Tibial artery (tissue), 1 donor: ENCODE measurements around the gene C9orf64.

DNA sequence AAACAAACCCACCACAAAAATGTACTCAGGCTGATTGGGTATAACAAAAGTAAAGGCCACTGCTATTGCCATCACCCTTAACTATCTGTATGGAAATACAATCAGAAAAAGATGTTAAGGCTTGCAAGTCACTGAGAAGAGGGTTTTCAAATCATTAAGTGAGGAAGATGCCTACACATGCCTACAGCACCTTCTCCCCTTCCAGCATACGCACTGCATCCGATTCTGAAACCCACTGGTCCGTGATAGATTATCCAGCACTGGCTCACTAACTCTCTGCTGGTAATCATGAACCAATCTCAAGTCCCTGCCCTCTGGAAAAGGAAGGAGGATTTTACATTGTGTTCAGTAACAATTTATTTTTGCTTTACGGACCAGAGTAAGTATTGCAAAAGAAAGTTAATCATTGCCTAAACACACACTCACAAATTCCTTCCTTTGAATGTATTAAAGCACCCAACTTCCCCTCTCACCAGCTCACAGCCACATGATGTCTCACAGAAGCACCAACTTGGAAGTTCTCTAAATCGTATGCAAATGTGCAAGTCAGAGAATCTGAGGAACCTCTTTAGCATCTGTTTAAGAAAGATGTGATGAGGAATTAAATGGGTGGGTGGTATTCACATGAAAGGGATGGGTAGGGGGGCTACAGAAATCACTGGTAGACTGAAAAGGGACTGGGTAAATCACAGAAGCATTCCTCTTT lies 8.6 kb downstream of the GNAQ start:
- PRO-cap = no peak

- PRO-cap = no peak
Measured at GRCh38 chr9:78278290-78278906, 18.5 kb upstream of the PSAT1 start.

- PRO-cap = bidirectional peak, plus-strand start at chr9:79573171, minus-strand start at chr9:79573116
Measured at GRCh38 chr9:79572951-79573669, 1.3 kb downstream of the TLE4 start.

- PRO-cap = no peak
Measured at GRCh38 chr9:79623649-79624534, 52.1 kb downstream of the TLE4 start.

- PRO-cap = no peak
Measured at GRCh38 chr9:79666866-79667440, 95.2 kb downstream of the TLE4 start.

DNA sequence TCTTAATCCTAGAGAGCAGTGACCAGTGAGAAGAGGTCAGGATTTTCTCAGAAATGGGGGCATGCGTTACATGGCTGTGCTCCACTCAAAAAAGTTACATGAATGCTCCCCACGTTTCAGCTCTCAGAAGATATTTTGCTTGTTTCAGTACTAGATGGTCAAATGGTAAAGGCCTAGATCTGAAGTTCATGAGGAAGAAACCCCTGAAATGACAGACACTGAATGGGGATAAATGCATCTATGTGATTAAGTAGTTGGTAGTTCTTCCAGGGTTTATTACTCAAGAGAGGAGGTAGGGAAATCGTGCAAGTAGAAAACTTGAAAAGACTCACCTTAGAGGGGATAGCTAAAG lies 98.0 kb downstream of the TLE4 start:
- PRO-cap = no peak

DNA sequence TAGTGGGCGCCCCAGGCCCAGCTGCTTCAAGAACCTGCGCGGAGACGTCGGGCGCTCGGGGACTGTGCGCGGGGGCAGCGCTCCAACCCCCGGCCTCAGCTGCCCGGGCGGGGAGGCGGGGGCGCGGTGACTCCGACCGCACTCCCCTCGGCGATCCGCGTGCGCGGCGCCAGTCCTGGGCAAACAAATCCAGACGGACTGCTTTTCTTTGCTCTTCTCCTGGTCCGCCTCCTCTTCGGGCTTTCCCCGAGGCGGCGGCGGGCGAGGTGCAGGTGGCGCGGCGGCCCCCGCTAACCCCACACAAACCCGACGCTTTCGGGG lies 926 bp downstream of the TLE1 start:
- PRO-cap = no peak

DNA sequence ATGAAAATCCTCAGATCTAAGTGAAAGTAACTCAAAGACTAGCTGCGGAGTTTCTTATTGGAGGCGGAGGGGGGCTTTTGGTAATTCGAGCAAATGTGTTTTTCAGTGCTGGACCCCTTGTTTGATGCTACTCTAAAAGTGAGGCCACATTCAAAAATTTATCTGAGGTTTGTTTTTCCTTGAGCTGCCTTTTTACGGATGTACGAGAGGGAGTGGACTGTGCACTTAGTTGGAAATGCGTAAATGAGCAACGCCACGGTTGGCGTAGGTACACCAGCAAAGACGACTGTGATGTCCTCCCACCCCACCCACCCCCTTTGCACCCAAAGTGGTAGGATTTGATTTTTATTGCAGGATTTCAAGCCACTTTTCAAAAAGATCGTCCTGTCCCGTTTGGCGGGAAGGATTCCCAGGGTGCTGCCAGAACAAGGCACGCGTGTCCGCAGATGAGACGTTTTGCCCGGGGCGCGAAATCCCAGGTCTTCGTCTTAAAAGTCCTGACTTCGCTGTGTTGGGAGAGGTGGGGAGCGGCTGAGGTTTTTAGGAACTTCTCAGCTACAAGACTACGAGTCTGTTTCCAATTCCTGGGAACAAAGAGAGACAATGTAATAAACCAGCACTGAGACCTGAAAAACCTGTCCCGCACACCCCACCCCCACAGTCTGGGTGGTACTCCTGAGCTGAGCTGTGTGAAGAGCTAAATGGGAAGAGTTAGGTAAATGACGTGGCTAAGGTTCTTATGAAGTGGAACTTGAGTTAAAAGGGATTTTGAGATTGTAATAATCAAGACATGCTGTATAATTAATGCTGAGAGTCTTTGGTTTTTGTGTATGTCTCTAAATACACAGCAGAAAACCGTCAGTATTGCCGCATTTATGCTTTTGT lies 1.0 kb upstream of the TLE1 start:
- PRO-cap = unidirectional peak, plus-strand start at position 423 of the sequence

GRCh38 chr9:81720447-81721076 lies 31.2 kb upstream of the TLE1 start:
- PRO-cap = no peak

DNA sequence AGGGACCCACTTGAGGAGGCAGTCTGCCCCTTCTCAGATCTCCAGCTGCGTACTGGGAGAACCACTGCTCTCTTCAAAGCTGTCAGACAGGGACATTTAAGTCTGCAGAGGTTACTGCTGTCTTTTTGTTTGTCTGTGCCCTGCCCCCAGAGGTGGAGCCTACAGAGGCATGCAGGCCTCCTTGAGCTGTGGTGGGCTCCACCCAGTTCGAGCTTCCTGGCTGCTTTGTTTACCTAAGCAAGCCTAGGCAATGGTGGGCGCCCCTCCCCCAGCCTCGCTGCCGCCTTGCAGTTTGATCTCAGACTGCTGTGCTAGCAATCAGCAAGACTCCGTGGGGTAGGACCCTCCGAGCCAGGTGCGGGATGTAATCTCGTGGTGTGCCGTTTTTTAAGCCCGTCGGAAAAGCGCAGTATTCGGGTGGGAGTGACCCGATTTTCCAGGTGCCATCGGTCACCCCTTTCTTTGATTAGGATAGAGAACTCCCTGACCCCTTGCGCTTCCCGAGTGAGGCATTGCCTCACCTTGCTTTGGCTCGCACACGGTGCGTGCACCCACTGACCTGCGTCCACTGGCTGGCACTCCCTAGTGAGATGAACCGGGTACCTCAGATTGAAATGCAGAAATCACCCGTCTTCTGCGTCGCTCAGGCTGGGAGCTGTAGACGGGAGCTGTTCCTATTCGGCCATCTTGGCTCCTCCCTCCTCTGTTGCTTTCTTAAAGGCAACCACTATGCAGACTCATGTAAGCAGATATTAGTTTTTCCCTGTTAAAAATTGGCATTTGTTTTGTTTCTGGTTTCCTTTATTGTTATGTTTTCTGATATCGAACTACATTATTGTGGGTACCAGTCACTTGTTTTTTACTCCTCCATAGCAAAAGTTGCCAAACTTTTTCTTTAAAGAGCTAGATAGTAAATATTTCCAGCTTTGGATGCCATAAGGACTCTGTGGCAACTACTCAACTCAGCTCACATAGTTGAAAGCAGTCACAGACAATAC lies 305.5 kb downstream of the RASEF start:
- PRO-cap = no peak

DNA sequence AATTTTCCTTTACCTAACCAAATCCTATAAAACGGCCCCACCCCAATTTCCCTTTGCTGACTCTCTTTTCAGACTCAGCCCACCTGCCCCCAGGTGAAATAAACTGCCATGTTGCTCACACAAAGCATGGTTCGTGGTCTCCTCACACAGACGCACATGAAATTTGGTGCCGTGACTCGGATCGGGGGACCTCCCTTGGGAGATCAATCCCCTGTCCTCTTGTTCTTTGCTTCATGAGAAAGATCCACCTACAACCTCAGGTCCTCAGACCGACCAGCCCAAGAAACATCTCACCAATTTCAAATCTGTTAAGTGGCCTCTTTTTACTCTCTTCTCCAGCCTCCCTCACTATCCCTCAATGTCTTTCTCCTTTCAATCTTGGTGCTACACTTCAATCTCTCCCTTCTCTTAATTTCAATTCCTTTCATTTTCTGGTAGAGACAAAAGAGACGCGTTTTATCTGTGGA lies 178.9 kb downstream of the RASEF start:
- PRO-cap = no peak

DNA sequence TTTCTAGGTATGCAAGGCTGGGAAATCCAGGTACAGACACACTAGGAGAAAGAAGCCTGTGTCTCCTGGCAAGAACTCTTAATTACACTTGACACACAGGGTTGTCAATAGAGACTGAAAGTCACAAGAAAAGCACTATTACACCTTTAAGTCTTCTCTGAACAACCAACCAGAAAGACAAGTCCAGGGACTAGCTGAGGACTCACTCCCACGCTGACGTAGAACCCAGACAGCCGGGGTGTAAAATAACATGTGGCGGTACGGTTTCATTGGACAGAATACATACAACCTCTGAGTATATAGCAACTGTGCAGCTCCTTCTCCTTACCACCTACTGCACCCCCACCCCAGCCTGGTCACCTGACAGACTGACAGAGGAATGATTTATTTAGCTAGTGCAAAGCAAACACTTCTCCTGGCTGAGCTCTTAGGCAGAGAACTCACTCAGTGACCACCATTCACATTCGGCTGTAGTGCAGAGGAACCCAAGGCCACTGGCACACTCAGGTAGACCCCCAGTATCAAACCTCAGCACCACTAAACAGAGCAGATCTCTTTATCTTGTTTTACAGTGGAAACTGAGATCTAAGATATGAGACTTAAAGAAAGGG lies 103.5 kb upstream of the RASEF start:
- PRO-cap = no peak

DNA sequence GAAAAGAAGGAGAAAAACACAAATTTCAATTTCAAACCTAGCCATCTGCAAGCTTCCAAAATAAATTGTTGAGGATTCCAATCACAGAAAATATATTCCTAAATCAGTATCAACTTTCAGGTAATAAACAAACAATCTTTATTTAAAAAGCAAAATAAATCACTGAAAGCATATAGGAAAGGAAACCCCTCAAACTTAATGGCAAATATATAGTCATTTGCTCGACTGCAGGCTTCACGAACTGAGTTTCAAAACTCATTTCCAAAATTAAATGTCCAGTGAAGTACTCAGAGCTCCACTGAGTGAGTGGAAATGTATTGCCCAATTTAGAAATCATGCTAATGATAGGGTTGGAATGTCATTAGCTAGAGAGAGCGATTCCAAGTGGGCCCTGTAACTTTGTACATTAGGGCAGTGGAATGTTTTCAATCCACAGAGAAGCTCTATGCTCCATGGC lies 182.9 kb upstream of the RASEF start:
- PRO-cap = no peak

GRCh38 chr9:83472763-83473109 lies 65.5 kb downstream of the FRMD3 start:
- PRO-cap = no peak

GRCh38 chr9:83656334-83656770 lies 33.4 kb downstream of the IDNK start:
- PRO-cap = no peak

GRCh38 chr9:83670976-83671759 lies 36.6 kb downstream of the UBQLN1 start:
- PRO-cap = no peak

DNA sequence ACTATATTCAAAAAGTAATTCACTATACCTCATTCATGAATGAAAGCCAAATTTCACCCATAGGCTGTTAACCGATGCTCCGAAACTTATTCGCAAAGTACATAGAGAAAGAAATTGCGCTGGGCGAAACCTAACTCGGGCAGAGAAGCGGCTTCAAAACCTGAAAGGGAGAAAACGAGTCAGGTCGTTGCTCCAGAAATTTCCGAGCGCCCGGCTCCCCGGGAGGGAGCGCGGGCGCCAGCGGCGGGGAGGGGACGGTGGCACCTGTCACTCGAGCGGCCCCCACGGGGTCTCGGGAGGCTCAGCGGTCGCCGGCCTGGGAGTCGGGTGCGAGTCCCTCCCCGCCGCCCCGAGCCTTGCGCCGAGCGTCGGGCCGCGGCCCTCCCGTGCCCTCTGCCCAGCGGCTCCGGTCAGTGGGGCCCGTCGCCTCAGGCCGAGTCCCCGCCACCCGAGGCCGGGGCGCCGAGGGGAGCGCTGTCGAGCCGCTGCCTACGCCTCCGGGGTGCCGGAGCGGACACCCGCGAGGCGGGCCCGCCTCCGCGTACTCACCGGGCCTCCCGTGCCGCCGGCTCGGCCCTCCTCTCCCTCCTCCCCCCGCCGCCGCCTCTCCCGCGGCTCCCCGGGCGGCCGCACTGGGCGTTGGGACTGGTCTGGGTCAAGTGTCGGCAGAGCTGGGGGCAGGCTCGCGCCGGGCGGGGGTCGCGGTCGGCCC lies 445 bp downstream of the GKAP1 start:
- PRO-cap = no peak

DNA sequence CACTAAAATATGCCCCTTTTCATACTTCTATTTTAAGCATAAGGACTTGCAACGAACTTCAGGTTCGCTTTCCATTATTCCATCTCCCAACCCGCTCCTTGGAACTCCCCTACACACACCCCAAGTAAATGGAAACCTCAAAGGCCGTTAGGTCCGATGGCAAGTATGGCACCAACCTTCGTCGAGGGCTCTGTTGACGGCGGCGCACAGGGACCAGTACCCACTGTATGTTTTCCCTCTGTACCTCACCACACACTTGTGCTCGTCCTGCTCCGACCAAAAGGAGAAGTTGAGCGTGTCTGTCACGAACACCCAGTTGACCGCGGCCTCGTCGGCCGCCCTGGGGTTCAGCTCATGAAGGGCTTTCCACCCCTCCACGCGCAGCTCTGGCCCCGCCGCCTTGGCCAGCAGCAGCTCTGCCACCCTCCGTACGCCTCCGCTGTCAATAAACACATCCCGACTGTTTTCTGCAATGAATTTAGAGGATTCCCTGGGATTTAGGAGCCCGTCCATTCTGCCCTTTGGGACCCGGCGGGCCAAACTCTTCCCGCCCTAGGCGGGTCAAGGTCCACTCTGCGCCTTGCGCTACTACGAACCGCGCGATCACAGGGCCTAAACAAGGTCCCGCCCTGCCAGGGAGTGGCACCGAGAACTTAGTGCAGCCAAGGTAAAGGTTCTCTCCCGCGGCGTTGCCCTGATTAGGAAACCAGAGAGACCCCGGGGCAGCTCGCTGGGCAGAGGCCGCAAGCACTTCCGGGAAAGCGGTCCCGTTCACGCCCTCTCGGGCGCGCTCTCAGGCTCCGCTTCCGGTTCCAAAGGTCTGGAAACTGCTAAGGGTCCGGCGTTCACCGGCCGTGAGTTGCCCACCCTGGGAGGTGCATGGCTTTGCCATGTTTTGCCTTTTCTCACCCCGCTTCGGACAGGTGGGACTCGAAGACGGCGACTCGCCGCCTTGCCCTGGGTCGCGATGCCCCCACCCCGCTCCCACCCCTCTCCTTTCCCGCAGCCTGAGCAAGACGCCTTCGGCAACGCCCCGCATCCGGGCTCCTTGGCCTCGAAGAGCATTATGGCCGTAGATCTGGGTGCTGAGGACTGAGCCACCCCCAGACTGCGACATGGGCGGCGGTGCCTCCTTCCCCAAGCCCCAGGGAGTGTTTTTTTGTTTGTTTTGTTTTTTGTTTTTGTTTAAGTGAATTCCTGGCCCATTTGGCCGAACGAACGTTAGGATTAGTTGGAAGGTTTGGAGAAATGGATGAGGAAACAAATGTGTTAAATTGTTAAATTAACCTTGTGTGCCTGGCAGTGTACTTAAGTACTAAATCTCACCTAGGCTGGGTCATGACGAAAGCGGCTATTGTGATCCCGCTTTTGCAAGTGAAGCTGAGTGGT lies at the start of gene C9orf64:
Gene C9orf64, minus strand, starts transcription at position 755 of the 1,389 bp plus-strand sequence.
- PRO-cap = bidirectional peak, plus-strand start at position 823 of the sequence, minus-strand start at position 755 of the sequence

DNA sequence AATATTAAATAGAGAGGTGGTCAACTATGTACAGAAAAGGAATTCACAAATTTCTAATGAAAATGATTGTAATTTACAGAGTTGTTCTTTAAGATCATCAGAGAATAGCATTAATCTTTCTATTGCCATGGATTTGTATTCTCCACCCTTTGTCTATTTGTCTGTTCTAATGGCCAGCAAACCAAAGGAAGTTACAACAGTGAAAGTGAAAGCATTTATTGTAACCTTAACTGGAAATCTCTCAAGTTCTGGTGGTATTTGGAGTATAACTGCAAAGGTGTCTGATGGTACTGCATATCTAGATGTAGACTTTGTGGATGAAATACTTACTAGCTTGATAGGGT lies 21.7 kb downstream of the RMI1 start:
- PRO-cap = no peak

DNA sequence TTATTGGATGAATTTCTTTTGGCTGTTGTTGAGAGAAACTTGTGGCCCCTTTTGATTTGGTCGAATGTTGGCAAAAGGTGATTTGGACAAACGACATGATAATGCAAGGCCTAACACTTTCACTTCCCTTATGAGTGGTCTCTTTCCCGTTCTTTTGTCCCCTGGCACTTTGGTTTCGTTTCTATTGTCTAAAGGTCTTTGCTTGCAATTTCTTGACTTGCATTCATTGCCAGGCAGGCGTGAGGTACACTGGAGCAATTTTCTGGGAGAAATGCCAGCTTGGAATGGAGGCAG lies 158.6 kb downstream of the RMI1 start:
- PRO-cap = no peak